AG09319 (cell line): ENCODE measurements around the gene ASAP2.

GRCh38 chr2:8693332-8693602, 11.4 kb downstream of the ID2 start:
- RRBS = 17% methylated on average over 6 of the region's 19 CpGs

DNA sequence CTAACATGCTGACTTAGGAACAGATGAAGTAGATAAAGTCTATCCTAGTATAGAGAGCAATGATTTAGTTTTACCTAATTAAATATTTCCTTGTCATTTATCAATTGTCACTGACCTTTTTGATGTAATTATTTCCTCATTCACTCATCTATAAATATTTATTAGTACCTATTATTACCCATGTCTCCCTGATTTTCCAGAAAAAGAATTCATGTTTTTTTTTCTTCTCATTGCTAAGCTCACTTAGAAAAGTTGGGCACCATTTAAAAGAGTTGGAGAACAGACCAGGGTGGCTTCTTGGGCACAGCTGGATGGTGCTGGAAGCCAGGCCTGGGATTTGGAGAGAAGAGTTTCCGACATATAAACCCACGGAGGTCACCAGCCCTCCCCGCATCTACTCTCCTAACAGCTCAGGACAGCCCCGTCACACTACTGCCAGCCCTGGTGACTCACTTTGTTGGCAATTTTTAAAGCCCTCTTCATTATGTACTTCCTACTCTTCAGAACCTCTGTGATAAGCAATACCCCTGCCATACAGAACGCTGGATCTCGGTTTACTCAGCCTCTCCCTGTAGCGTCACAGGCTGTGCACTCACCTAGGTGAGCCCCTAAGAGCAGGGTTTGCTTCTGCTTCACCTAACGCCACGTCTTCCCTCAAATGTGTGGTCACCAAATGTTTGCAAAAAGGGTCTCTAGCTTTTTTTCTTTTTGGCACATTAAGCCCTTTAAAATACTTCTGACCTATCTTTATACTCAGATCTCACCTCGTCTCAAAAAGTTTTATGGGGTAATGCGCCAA, 48.0 kb downstream of the ID2 start:
- RRBS = no CpG with 5 or more reads among the region's 11 CpGs

GRCh38 chr2:8897012-8897956, 59.9 kb upstream of the KIDINS220 start:
- RRBS = no CpG with 5 or more reads among the region's 5 CpGs

GRCh38 chr2:9179795-9180398, 26.7 kb upstream of the ASAP2 start:
- RRBS = no CpG with 5 or more reads among the region's 9 CpGs

- RRBS = under 1% methylated on average over 88 of the region's 122 CpGs
These were observed at the start of gene ASAP2 for GRCh38 chr2:9206025-9206932. ASAP2 (plus strand) TSS chr2:9206812.

GRCh38 chr2:9244938-9245724, 38.5 kb downstream of the ASAP2 start:
- RRBS = no CpG with 5 or more reads among the region's 11 CpGs

DNA sequence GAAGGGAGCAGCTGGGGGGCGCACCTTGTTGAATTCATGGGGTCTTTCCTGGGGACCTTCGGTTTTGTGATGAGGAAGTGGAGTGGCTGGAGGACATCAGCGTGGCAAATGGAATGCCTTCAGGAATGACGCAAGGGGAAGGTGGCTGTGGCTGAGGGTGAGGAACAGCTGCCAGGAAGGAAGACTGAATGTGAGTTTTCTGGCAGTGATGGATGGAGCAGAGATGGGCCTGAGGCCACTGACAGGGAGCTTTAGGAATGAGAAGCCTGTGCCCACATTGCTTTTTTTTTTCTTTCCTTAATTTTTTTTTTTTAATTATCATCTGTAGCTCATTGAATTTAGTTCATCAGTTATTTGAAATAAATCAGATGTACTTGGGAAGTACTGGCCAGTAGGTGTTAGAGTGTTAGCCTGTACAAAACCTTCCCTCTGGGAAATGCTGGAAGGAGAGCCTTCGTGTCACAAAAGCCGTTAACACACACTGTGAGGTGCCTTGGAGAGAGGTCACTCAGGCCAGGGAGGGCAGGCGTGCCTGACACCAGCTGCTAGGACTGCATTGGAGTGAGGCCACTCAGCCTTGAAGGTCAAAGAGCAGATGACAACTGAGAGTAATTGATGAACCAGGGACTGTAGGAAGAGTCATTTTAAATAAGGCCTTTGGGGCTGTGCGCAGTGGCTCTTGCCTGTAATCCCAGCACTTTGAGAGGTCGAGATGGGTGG, 45.2 kb downstream of the ASAP2 start:
- RRBS = no CpG with 5 or more reads among the region's 9 CpGs

DNA sequence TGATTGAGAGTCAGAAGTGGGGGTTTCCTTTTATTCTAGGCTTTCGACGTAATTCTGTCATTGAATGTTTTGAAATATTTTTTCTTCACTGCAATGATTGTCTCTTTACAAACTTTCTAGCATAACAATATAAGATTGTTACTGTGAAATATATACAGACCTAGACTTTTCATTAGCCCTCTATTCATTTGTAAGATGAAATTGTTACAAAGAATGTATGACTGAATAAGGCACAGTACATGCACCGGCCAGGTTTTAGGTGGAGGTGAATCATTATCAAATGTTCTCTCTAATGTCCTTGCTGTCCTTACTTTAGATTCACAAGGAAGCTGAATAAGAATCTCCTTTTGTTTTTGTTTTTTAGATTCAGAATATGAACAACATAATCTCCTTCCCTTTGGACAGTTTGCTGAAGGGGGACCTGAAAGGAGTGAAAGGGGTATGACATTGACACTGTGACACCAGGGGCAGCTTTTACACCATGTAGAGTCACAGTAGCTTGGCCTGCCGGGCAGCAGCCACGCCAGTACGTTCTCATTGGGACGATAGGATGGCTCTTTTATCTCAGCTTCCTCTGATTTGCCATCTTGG, 105.1 kb downstream of the ITGB1BP1 start:
- RRBS = no CpG with 5 or more reads among the region's 7 CpGs

DNA sequence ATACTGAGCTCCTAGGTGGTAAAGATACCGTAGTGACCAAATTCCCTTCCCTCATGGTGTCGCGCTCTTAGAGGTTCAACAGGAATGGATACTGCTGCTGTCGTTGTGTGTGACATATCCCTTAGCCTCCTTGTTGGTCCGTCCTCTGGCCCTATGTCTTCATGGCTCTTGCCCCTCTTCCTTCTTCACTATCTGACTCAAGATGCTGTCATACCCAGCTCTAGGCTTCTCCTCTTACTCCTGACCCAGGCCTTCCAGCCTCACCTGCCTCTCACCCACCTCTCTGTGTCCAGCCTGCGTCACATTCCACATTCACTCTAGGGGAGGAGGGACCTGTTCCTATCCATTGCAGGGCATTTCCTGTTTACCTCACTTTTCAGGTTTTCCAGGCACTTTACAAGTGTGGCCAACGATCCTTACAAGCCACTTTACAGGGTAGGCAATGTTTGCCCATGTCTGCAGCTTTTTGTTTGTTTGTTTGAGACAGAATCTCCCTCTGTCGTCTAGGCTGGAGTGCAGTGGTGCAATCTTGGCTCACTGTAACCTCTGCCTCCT, 83.7 kb downstream of the ITGB1BP1 start:
- RRBS = no CpG with 5 or more reads among the region's 8 CpGs

GRCh38 chr2:9374473-9375105, 48.7 kb downstream of the ITGB1BP1 start:
- RRBS = no CpG with 5 or more reads among the region's 28 CpGs

GRCh38 chr2:9380513-9381766, 42.4 kb downstream of the ITGB1BP1 start:
- RRBS = no CpG with 5 or more reads among the region's 22 CpGs

GRCh38 chr2:9404256-9405232, 18.8 kb downstream of the ITGB1BP1 start:
- RRBS = no CpG with 5 or more reads among the region's 4 CpGs

GRCh38 chr2:9539388-9540013, 16.1 kb downstream of the ADAM17 start:
- RRBS = no CpG with 5 or more reads among the region's 6 CpGs

DNA sequence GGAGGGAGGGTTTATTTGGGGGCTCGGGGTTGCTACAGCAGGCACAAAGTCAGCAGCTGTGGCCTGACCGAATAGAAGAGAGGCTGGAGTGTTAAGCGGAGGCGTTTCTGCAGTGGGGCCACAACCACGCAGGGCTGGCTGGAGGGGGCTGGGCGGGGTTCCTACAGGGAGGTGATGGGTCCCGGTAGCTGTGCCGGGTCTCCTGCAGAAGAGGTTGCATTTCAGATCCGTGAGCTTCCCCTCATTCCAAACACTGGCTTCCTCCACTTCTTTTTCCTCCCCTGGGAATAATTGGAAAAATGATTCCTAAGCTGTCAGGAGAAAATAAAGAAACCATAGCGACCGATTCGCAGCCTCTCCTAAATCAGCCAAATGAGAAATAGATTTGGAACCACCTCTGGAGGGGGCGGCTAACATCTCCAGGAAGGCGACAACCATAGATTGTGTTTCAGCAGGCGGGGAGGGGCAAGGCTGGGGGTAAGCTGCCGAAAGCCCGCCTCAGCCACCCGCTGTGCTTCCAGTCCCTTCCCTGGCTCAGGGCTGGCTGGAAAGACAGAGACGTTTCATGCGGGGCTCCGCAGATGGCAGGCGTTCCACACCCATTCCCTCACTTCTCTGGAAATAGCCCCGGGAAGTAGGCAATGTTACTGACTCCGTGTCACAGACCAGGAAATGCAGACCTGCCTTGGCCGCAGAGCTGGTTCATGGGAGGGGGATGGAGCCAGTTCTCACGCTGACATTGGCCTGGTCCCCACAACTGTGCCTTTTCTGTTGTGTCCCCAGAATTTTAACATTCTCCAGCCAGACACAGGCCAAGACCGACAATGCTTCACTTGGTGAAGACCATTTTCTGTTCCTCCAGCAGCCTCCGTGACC, 85.5 kb upstream of the TAF1B start:
- RRBS = no CpG with 5 or more reads among the region's 28 CpGs

DNA sequence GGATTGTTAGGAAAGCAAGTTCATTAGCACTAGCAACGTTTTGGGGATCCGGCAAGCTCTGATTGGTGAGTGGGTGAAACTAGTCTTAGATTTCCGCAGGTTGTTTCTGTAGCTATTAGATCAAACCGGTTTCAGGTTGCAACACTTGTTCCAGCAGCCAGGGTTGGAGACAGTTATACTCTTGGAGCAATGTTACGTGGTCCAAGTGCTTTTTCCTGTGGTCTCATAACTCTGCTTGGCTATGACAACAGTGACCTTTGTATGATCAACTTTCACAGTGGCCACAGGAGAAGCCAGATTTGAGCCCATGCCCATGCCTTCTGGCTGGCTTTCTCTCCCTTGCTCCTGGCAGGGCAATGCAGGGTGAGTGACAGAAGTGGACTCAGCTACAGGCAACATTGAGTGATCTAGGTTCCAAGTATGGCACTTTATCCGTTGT, 84.5 kb upstream of the TAF1B start:
- RRBS = 74% methylated on average over 1 of the region's 6 CpGs

DNA sequence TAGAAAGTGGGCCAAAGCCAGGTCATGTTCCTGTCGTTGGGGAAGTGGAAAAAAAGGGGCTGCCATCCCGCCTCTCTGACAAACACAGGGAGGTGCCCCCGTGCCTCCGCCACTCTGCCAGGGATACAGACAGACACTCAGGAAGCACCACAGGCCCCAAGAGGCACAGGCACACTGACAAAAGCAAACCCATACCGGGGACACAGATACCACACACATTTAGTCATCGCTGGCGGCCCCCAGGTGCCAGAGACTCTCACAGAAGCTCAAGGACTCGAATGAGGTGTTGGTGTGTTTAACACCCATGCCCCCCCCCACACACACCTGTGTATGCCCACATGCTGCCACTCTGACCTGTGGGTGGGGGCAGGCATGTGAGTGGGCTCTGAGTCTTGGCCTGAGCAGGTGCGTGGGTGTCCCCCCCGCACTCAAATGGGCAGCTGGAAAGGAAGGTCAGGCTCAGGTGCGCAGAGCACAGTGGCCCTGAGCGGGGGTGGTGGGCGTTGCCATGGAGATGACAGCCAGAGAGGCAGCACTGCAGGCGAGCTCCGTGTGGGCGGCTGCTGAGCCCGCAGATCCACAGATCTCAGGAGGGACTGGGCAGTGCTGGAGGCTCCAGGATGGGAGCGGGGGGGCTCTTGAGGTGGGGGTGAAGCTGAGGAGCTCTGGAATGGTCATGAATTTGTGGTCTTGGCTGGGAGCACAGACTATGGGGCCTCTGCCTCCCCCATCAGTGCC, 74.0 kb upstream of the TAF1B start:
- RRBS = no CpG with 5 or more reads among the region's 18 CpGs

DNA sequence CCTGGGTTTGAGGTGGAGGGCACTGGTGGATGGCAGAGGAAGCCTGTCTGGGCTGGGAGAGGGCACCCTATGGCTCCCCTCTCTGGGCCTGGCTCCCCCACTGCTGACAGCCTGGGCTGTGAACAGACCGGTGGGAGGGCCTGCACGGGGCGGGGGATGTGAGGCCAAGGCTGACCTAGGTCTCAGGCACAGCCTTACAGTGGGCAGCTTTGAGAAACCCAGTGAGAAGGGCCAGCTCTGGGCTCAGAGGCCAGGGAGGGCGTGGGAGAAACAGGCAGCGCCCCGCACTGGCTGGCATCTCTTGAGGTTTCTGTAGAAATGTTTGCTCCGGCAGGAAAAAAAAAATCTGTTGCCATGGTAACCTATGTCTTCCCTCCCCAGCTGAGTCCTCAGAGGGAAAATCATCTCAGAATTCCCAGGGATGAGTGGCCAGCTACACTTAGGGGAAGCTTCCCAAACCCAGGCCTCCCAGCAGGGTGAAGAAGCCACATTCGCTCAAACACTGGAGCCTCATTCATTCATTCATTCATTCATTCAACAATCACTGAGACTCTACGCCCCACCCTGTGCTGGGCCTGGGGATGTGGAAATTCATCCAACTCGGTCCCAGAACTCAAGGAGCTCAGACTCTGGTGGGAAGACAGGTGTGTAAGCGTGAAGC, 71.7 kb upstream of the TAF1B start:
- RRBS = no CpG with 5 or more reads among the region's 11 CpGs

GRCh38 chr2:9779853-9780377, 63.4 kb upstream of the TAF1B start:
- RRBS = 87% methylated on average over 2 of the region's 12 CpGs

DNA sequence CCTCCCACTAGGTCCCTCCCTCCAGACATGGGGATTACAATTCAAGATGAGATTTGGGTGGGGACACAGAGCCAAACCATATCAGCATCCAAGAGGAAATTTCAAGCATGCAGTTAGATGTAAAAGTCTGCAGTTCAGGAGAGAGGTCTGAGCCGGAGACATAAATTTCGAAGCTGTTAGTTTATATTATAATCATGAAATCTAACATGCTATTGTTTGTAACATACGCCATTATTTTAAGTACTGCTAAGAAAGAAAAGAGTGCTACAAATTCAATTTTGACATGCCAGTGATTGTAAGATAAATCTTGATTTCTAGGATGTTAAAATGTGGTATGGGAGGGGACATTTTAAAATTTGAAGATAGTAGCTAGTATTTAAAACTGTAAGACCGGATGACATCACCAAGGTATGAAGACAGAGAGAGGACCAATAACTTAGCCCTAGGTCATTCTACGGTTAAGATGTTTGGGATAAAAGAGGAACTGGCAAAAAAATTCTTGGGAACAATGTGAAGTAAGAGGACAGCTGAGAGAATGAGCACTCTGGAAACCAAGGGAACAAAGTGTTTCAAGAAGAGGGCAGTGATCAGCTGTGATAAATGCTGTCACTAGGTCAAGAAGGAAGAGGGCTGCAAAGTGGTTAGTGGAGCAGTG, 17.0 kb downstream of the TAF1B start:
- RRBS = no CpG with 5 or more reads among the region's 5 CpGs

DNA sequence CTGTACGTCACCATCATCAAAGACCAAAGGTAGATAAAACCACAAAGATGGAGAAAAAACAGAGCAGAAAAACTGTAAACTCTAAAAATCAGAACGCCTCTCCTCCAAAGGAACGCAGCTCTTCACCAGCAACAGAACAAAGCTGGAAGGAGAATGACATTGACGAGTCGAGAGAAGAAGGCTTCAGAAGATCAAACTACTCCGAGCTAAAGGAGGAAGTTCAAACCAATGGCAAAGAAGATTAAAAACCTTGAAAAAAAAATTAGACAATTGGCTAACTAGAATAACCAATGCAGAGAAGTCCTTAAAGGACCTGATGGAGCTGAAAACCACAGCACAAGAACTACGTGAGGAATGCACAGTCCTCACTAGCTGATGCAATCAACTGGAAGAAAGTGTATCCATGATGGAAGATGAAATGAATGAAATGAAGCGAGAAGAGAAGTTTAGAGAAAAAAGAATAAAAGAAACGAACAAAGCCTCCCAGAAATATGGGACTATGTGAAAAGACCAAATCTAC, 18.7 kb downstream of the TAF1B start:
- RRBS = no CpG with 5 or more reads among the region's 9 CpGs